Glomerular endothelial cell (primary cell): ENCODE measurements around a stretch of chr21.

- RAMPAGE, long total RNA = no peak
Observed at GRCh38 chr21:29018170-29018462, 1.0 kb downstream of the RWDD2B start.

GRCh38 chr21:29145207-29146040, 15.0 kb downstream of the MAP3K7CL start:
- RAMPAGE, long total RNA = start-site peak on the plus strand at chr21:29145551-29145621, 27 and 14 reads in 2 replicates

DNA sequence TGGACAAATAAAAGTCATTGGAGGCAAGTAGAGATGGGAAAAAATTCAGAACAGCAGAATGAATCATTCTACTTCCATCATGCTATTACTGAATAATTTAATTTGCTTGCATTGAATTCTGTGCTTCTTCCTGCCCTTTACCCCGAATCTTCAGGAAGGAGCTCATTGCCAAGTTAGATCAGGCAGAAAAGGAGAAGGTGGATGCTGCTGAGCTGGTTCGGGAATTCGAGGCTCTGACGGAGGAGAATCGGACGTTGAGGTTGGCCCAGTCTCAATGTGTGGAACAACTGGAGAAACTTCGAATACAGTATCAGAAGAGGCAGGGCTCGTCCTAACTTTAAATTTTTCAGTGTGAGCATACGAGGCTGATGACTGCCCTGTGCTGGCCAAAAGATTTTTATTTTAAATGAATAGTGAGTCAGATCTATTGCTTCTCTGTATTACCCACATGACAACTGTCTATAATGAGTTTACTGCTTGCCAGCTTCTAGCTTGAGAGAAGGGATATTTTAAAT, 44.2 kb downstream of the MAP3K7CL start:
- RAMPAGE, long total RNA = no peak

- RAMPAGE, long total RNA = no peak
Observed at GRCh38 chr21:29237547-29237777, 61.3 kb upstream of the BACH1 start.

- RAMPAGE, long total RNA = no peak
Observed at GRCh38 chr21:29477339-29477887, 178.7 kb downstream of the BACH1 start.

DNA sequence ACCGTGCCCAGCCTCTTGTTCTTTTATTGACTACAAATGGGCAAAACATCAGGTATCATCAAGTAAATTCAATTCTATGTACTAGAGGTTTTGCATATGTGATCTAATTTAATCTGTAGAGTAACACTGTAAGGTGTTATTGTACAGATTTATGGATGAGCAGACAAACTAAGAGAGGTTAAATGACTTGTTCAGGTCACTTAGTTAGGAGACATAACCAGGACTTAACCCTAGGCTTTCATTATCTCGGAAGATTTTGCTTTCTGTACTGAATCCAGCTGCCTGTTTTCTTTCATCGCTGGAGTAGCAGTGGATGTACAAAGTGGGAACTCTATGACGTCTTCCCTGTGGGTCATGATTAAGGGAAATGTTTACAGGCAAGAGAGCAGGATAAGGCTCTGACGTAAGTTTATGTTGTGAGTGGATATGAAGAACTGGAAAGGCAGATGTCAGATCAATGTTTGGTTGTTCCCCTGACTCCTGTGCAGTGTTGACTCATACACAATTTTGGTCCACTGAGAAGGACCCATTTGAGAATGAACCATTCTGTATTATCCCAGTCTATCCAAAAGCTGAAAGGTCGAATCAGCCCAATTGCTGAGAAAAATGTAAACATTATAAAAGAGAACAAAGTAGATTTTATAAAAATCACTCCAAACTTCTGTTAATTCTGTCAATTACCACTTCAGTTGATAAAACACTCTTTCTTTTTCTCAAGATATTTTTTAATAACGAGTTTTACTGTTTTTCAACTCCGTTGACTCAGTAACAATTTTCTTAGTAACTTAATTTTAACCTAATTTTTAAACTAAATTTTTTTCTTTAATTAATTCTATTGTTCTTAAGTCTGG, 292.4 kb downstream of the GRIK1 start:
- RAMPAGE, long total RNA = no peak

DNA sequence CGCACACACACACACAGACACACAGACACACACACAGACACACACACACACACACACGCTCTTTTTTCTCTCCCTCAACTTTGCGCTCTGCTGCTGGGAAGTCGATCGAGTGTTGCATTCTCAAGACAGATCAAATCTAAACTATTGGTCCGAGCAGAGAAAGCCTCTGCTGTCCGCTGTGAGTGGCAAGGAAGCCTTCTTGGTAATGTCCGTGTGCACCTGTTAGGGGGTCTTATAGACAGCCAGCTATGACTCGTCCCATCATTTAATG, 254 bp upstream of the GRIK1 start:
- RAMPAGE, long total RNA = no peak

- RAMPAGE, long total RNA = no peak
Observed at GRCh38 chr21:31159716-31160189, 121.5 kb upstream of the KRTAP19-8 start.

GRCh38 chr21:31161096-31161806, 123.0 kb upstream of the KRTAP19-8 start:
- RAMPAGE, long total RNA = no peak

DNA sequence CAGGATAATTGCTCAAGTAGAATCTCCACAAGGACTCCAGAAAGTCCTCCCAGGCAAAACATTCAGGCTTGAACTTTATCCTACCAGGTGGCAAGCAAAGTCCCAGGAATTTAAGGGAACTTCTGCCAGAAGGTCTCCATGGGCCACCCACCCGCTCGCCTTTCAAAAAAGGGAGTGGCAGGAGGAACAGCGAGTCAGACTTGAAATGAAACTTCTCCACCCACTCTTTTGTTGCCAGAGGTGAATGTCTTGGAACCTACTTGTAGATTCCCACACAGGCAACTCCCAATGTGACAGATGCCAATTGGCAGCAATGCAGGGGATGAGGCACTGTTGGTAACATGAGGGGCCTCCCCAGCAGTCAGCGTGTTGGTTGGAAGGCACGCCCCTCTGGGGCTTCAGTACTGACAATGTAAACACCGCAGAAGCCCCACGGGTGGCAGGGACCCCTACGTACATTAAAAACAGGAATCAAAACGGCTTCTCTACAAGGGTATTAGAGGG, 124.9 kb downstream of the TIAM1 start:
- RAMPAGE, long total RNA = no peak

DNA sequence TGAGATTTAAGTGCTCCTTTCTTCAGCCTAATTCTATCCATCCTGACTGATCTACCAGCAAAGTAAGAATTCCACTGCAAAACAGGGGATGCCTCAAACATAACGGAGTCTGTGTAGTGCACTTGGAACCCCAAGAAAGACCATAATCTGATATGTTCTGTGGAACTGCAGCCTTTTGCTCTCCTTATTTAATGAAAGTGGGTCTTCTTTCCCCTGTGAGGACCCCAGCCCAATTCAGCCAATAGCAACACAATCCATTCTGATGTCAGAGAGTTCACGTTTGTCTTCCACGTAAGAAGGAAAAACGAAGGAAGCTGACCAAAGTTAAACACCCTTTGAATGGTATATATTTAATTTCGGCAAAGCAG, 112.8 kb downstream of the TIAM1 start:
- RAMPAGE, long total RNA = no peak

- RAMPAGE, long total RNA = no peak
Observed at GRCh38 chr21:31370814-31371091, 26.7 kb upstream of the TIAM1 start.

- RAMPAGE, long total RNA = no peak
Observed at GRCh38 chr21:31557896-31558911, 101.3 kb upstream of the SOD1 start.

DNA sequence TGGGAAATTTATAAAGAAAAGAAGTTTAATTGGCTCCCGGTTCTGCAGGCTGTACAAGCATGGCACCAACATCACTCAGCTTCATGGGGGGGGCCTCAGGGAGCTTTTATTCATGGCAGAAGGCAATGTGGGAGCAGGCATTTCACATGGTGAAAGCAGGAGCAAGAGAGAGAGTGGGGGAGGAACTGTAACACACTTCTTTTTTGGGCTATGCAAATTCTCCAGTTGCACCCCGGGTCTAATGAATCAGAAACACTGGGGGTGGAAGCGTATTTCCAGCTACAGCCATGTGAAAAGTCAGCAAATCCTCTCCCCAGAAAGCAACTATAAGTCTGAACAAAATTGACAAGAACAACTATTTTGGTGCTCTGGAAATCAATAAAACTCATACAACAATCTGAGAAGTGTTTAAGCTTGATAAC, 11.8 kb upstream of the SOD1 start:
- RAMPAGE, long total RNA = no peak

DNA sequence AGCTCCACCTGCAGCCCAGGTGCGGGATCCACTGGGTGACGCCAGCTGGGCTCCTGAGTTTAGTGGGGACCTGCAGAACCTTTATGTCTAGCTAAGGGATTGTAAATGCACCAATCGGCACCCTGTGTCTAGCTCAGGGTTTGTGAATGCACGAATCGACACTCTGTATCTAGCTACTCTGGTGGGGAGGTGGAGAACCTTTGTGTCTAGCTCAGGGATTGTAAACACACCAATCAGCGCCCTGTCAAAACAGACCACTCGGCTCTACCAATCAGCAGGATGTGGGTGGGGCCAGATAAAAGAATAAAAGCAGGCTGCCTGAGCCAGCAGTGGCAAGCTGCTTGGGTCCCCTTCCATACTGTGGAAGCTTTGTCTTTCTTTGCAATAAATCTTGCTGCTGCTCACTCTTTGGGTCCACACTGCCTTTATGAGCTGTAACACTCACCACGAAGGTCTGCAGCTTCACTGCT, 4.9 kb upstream of the SOD1 start:
- RAMPAGE, long total RNA = no peak

DNA sequence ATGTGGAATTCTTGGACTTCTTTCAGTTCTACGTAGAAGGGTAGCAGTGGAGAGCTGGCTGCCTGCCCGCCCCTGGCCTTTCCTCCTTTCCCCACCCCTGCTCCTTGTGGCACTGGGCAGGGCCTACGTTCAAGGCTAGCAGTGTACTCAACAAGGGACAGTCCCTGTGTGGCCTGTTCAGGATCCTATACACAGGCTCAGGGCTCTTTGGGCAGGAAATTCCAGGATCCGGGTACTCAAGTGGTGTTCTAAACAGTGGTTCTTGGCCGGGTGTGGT, 2.4 kb upstream of the SOD1 start:
- RAMPAGE, long total RNA = no peak

GRCh38 chr21:31666730-31667667, 7.5 kb downstream of the SOD1 start:
- RAMPAGE, long total RNA = no peak

DNA sequence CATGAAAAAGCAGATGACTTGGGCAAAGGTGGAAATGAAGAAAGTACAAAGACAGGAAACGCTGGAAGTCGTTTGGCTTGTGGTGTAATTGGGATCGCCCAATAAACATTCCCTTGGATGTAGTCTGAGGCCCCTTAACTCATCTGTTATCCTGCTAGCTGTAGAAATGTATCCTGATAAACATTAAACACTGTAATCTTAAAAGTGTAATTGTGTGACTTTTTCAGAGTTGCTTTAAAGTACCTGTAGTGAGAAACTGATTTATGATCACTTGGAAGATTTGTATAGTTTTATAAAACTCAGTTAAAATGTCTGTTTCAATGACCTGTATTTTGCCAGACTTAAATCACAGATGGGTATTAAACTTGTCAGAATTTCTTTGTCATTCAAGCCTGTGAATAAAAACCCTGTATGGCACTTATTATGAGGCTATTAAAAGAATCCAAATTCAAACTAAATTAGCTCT, 9.0 kb downstream of the SOD1 start:
- RAMPAGE, long total RNA = no peak

DNA sequence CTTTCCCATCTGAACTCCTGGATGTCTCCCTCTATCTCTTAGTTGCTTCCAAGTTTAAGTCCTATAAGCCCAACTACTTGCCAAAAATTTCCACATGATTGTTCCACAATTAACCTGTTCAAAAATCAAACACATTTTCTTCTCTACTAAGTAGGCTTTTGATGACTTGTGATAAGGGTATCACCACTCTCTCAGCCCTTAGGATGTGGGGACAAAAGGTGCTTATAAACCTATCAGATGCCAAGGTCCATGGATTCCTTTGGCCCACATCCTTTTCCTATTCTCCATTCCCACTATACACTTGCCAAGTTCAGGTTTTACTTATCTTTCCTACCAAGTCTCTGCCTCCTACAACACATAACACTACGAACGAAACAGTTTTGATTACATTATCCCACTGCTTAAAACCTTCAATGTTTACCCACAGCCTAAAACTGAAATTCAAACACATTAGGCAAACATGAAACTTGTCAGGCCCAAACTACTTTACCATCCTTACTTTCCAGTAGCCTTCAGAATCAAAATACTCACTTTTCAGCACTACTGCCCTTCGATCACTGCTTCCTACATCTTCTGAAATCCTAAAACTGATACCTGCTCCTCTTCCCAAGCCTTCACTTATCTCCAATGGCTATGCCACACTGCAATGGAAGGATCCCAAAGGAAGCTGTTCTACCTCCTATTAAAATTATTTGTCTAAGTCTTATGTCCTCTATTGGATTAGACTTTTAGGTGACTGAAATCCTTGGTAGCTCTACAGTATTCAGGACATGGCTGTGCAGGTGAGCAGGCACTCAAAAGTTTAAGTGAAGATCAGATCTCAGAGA, 3.0 kb downstream of the SCAF4 start:
- RAMPAGE, long total RNA = no peak

- RAMPAGE, long total RNA = no peak
Observed at GRCh38 chr21:31938247-31938806, 65.5 kb downstream of the HUNK start.